ENCODE measurements around a stretch of chr4.

GRCh38 chr4:26076196-26076445 is 162.1 kb downstream of the SMIM20 start:
- PRO-cap = no peak
- RAMPAGE, long total RNA, 4 experiments = no peak in any of the 4 experiments

DNA sequence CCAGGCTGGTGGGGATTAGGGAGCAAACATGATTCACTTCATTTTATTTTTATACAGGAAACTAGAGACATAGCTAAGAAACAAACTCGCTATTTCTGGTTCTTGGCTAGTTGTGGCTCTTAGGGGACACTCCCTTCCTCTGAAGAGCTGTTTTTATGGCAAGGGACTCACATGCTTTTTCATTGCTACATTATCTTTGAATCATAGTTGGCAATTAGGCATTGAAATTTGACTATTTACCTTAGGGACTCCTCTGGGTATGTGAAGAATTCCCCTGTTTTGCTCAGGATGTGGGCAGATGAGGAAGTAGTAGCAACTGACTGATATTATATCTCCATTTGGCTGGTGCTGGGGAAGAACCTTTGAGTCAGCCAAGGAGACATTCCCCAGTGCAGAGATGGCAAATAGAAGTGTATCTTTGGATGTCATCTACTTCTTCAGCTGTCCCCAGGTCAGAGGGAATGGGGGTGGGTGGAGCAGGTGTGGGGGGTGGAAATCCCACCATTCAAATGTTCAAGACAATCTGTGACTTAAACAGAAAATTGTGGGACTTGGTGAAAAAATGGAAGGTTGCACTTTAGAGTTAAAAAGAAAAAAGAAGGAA is 174.6 kb downstream of the SMIM20 start:
- PRO-cap = no peak
- RAMPAGE, long total RNA, 4 experiments = no peak in any of the 4 experiments

GRCh38 chr4:26217631-26218499 is 102.9 kb upstream of the RBPJ start:
- PRO-cap = no peak
- RAMPAGE, long total RNA, 4 experiments = no peak in any of the 4 experiments

DNA sequence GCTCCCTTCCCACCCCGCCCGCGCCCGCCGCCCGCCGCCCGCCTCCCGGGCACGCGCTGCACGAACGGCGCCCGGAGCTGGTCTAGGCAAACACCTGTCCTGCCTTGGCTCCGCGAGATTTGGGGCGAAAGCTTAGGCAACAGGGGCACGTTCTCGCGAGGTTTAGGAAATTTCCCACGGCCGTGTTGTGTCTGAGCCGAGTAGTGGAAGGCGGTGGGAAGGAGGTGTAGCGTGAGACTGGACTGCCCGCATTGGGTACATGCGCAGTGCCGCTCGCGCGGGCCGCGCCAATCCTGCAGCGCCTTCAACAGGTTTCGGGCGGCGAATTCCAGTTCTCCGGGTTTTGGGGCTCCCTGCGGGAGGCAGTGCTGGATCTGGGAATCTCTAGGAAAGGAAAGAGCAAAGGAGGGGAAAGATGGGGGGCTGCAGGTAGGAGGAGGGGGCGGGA is 1.3 kb upstream of the RBPJ start:
- PRO-cap = bidirectional peak, plus-strand start at position 331 of the sequence, minus-strand start at position 84 of the sequence
- RAMPAGE, long total RNA, 4 experiments = no peak in any of the 4 experiments

- PRO-cap = no peak
- RAMPAGE, long total RNA, 4 experiments = no peak in any of the 4 experiments
Observed at GRCh38 chr4:26362561-26363045, 41.8 kb downstream of the RBPJ start.

- PRO-cap = no peak
- RAMPAGE, long total RNA, 4 experiments = no peak in any of the 4 experiments
Observed at GRCh38 chr4:26826479-26827337, 33.9 kb upstream of the STIM2 start.

DNA sequence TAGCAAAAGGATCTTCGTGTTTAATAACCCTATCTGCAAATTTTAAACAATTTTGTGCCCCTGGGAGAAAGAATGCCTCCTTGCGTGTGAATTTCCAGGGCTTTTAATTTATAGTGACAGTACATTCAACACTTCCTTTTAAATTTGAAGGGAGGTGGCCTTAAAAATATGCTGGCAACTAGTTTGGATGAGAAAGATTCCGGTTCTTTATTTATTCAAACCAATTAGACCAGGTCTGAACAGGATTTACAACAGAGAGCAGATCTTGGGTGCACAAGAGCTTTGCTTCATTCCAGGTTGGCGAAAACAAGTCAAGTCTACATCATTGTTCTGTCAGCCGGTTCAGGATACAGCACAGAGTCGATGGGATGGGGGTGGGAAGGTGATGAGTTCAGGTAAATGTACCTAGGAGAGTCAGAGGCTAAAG is 1.0 kb upstream of the STIM2 start:
- PRO-cap = no peak
- RAMPAGE, long total RNA, 4 experiments = no peak in any of the 4 experiments

GRCh38 chr4:26869633-26870165 is 9.1 kb downstream of the STIM2 start:
- PRO-cap = no peak
- RAMPAGE, long total RNA, 4 experiments = no peak in any of the 4 experiments

- PRO-cap = unidirectional peak, plus-strand start at chr4:26886147
- RAMPAGE, long total RNA, 4 experiments = no peak in any of the 4 experiments
Observed at GRCh38 chr4:26885904-26886755, 25.5 kb downstream of the STIM2 start.

DNA sequence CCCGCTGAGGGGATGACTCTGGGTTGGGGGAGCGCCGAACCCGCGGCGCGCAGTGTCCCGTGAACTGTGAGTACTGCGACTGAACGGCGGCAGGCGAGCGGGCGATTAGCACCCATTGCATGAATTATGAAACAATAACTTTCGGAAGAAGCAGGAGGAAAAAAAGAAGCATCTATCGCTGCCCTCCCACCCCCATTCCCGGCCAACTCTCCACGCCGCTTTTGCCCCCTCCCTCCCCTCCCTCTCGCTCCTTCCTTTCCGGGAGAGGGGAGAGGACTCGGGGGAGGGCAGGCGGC is 836 bp downstream of the PCDH7 start:
- PRO-cap = no peak
- RAMPAGE, long total RNA, 4 experiments = no peak in any of the 4 experiments

- PRO-cap = no peak
- RAMPAGE, long total RNA, 4 experiments = no peak in any of the 4 experiments
Observed at GRCh38 chr4:37454324-37454968, 721 bp downstream of the C4orf19 start.

DNA sequence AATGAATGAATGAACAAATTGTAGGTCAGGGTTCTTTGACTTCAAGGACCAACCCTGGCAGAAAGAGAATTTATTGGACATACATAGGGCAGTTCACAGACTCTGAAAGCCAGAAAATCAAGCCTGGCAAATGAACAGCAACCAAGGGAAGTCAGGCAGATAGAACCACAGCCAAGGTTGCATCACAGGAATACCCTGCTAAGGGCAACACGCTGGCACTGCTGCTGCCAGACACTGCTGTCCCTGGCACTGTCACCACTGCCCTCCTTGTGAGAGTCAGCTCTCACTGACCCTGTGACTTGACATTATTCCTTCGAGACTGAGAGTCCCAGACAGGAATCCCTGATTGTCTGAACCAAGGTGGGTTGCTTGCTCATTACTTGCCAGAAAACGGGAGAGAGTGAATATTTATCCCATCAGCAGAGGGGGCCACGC is 23.3 kb upstream of the PTTG2 start:
- PRO-cap = no peak
- RAMPAGE, long total RNA, 4 experiments = no peak in any of the 4 experiments

- PRO-cap = no peak
- RAMPAGE, long total RNA, 4 experiments = no peak in any of the 4 experiments
Observed at GRCh38 chr4:37989703-37990460, 29.7 kb downstream of the PTTG2 start.

GRCh38 chr4:38050929-38051485 is 90.8 kb downstream of the PTTG2 start:
- PRO-cap = no peak
- RAMPAGE, long total RNA, 4 experiments = no peak in any of the 4 experiments

GRCh38 chr4:38132886-38133580 is 172.8 kb downstream of the PTTG2 start:
- PRO-cap = no peak
- RAMPAGE, long total RNA, 4 experiments = no peak in any of the 4 experiments

GRCh38 chr4:38155334-38155582 is 195.1 kb downstream of the PTTG2 start:
- PRO-cap = no peak
- RAMPAGE, long total RNA, 4 experiments = start-site peak on the plus strand in 4 of 4 experiments, at chr4:38155461-38155520 at its widest, 11 to 18 reads per replicate

DNA sequence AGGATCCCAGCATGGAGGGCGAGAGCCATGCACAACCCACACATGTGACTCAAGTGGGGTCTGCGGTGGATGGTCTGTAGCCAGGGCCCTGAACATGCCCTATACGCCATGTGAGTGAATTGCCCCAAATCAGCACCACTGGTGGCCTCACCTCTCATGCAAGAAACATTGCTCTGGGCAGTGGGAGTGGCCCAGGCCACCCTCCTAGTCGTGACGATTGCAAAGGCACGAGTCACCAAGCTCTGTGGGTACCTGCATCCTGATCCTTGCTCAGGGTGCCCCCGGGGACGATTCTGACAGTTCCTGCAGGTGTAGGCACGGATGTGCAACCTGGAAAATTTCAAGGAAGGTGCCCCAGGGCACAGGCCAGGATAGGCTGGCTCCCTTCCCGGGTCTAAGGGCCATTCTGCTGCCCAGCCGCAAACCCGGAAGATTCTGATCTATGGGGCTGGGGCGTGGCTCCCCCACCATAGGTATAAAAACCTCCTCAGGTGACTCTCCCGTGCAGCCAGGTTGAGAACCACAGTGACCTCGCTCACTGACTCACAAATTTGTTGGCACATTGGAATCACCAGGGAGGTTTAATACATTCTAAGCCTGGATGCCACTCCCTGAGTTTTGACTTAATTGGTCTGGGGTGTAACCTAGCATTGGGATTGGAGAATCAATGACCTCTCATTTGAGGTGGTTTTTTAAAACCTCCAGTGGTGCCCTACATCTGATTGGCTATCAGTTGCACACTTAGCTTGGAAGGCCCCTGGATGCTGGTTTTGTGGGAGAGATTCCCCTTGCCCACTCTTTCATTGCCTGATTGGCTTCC is 228.5 kb downstream of the PTTG2 start:
- PRO-cap = no peak
- RAMPAGE, long total RNA, 4 experiments = no peak in any of the 4 experiments

GRCh38 chr4:38313814-38314628 is 350.0 kb upstream of the KLF3 start:
- PRO-cap = unidirectional peak, minus-strand start at chr4:38313972
- RAMPAGE, long total RNA, 4 experiments = no peak in any of the 4 experiments

- PRO-cap = no peak
- RAMPAGE, long total RNA, 4 experiments = no peak in any of the 4 experiments
Observed at GRCh38 chr4:38318696-38319567, 345.1 kb upstream of the KLF3 start.

GRCh38 chr4:38424505-38425118 is 239.4 kb upstream of the KLF3 start:
- PRO-cap = no peak
- RAMPAGE, long total RNA, 4 experiments = no peak in any of the 4 experiments